Measurements from ENCODE around the genes MORF4L2, ZCCHC18, RNF128, MID2 and PSMD10.

DNA sequence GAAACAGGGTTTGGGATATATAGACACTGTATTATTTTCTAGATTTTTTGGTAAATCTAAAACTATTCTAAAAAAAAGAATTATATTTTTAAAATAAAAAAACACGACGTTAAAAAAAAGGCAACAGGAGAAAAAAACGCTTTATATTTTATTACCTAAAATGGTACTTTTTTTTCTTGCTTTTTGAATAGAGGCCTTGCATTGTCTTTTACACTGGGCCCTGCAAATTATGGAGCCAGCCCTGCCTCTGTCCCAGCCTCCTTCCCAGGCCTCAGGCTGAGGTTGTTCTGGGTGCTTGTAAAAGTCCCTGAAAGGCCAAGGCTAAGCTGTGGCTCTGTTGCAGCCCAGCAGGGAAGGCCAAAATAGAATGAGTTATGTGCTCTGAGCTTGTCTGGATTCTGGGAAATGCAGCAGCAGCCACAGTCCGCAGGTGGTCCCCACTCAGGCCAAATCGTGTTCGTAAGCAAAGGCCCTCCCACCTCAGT is 4.8 kb upstream of the TCEAL1 start:
- RRBS = no CpG with 5 or more reads among the region's 6 CpGs

- RRBS = no CpG with 5 or more reads among the region's 36 CpGs
Measured at GRCh38 chrX:103686298-103687128, at the start of gene MORF4L2. TSS of gene MORF4L2 (minus strand) at chrX:103686699.

DNA sequence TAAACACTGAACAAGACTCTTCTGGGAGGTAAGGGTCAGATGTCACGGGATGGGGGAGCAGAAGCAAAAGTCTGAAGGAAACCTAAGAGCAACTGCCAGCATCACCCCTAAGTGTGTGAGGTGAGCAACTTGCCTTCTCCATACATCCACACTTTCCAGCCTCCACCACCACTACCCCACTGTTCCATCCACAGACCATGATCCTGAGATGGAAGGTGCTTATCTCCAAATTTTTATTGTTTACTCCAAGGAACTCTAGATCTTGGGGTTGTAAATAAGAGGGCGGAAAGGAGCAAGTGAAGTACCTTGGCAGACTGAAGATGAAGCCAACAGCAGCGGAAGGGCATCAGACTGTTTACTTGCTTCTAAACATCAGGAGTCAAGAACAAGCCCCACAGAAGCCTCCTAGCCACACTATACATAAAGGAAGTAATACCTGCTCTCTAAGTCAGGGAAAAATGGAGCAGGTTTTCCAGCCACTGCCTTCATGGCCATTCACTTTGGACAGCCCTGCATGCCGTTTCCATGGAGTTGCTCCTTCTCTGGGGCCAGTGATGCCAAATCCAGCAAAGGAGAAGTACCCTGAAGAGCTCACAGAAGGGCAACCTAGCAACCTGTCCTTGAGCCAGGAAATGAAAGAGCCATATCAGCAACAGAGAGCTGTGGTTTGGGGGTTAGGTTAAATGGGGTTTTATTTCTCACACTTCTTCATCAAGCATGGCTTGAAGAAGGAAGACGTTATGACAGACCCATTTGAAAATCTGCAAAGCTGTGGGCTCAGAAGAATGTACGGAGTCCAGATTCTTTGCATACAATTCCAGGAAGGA is 1.9 kb upstream of the ZCCHC18 start:
- RRBS = no CpG with 5 or more reads among the region's 6 CpGs

- RRBS = 2% methylated on average over 29 of the region's 83 CpGs
Measured at GRCh38 chrX:104112127-104113117, at the start of gene ZCCHC18. TSS of gene ZCCHC18 (plus strand) at chrX:104112523.

- RRBS = 66% methylated on average over 4 of the region's 48 CpGs
Measured at GRCh38 chrX:106726355-106726966, at the start of gene RNF128. TSS of gene RNF128 (plus strand) at chrX:106726701.

GRCh38 chrX:106780556-106781051 is 21.9 kb upstream of the TBC1D8B start:
- RRBS = no CpG with 5 or more reads among the region's 2 CpGs

DNA sequence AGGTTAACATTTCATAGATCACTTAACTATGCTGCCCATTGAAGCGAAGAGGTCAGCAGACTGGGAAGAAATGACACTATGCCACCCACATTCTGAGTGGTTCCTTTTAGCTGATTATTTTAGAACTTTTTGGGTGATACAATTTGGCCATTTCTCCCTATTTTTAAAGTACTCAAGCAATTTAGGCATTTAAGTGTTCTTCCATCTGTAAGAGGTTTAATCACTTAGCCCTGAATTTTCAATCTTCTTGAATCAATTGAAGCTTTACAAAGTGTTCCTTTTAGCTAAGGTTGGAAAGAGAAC is 82.4 kb downstream of the DNAAF6 start:
- RRBS = no CpG with 5 or more reads among the region's 1 CpG

DNA sequence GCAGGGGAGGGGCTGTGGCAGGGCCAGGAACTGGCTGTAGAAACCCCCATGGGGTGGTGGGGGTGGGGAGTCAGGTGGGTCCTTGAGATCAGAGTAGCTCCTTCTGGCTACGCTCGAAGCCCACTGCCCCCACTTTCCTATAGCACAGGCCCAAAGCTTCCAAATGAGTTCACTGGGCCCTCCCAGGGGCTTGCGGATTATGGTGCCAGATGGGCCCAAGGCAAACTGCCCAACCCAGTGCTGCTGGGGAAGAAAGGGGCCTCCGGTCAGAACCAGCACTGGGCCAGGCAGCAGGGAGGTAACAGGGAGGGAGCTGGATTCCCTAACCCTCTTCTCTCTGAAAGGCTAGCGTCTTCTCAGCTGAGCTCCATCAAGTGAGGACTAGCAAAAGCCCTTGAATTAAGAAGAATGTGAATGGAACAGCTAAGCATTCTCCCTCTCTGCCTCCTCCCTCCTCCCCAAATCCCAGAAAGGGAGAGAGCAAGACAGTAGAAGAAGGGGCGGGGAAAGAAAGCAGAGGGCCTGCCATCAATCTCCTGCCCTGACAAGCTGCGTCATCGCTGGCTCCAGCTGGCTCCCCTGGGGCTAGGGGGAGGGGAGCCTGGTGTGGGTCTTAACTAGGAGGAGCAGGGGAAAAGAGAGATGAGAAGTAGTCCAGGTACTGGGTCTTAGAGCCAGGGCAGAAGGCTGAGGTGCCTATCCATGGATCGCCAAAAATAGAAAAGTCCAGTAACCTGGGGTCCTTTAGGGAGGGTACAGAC is 34.7 kb downstream of the FRMPD3 start:
- RRBS = no CpG with 5 or more reads among the region's 9 CpGs

DNA sequence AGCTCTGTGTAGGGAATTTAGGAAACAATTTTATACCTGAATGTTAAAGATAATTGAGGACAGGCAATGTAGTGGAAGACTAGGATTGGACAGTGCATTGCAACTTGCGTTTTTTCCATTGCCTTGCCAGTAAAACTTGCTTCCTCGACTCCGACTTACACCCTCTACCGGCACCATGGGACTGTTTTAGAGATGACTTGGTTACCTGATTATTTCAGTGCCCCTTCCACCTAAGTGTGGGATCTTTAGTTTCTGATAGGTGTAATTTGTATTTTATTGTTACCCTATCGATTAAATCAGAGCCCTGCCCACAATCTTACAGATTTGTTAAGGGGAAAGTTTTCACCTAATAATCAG is 1.2 kb downstream of the PRPS1 start:
- RRBS = no CpG with 5 or more reads among the region's 5 CpGs

DNA sequence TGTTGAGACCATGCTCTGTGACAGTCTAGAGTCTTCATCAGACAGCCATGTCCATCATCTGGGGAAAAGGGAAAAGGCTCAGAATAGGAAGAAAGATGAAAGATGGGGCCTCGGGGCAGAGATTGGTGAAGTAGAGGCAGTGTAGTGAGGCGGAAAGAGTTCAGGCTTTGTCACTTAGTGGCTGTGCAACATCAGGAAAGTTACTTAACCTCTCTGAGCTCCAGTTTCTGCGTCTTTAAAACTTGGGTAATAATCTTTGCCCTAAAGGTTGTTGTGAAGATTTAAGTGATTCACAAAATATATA is 46.8 kb downstream of the PRPS1 start:
- RRBS = no CpG with 5 or more reads among the region's 3 CpGs

- RRBS = no CpG with 5 or more reads among the region's 9 CpGs
Measured at GRCh38 chrX:107677795-107678472, 49.6 kb downstream of the PRPS1 start.

DNA sequence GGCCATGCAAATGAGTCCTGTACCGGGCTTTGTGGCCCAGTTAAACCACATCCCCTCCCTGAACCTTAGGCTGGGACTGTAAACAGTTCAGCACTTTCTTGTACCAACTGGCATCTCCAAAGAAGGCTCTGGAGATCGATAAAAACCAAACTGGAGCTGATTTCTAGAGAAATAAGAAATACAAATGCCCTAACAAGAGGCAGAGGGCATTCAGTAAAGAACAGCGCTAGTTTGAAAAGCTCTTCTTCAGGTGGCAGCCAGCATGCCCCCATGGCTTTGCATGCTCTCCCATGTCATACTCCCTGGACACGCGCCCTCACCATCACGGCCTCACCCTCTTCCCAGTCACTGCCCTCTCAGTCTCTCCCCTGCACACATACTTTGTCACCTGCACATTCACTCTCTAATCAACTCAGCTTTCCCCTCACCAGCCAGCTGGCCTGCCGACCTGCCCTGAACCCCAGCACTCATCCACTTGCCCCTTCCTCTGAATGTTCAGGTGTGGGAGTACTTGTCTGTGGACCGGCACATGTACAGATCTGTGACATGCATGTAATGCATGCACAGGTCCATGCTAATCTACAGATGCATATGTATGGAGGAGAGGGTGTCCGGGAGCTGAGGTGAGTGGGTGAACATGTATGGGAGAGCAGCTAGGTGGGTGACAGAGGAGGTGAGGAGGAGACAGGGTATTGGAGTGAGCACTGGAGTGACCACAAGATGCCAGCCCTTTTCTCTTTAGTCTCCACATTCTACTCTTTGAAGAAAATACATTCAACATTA is 58.3 kb downstream of the TSC22D3 start:
- RRBS = 100% methylated on average over 1 of the region's 9 CpGs

DNA sequence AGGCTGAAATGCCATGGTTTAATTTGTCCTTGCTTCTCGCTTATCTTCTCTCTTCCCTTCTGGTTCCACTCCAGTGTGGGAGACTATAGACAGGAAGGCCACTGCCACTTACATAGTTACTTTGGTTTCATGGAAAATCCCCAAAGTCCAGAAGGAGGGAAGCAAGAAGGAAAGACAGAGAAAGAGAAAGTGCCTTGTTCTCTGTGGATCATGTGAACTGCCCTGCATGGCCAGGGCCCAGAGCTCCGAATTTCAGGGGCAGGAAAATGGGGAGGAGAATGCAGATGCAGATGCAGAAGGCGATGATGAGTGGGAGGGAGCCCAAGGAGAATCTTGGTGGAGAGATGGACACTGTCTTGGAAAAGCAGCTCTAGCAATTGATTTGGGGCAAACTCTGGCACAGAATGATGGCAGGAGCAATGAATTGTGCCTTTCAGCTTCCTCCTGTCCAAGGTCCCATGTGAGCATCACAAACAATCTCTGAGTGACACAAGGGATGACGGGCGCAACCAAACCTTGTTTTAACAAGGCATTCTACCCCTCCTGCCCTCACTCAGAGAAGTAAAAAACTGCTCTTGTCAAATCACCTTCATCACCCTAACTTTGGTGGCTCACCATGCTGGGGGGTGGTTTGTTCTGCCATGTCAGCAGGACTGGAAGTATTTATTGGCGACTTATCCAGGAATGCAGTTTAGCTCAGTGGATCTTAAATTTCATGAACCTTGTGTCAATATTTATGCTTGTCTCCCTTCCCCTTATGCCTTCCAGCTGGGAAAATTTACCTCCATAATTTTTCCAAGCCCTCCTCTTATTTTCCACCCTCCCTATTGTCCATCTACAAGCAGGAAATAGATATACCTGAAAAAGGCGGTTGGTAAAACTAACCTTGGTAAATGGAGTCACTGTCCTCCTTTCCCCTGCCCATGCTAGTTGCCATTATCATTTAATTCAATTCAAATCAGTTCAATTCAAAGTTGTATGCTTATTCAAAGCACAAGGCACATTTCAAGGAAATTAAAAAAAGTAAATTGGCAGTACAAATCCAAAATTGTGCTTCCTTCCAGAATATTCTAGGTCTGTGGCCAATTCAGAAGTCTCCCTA is 53.3 kb downstream of the TSC22D3 start:
- RRBS = no CpG with 5 or more reads among the region's 7 CpGs

- RRBS = no CpG with 5 or more reads among the region's 11 CpGs
Measured at GRCh38 chrX:107730364-107731691, 44.8 kb downstream of the TSC22D3 start.

DNA sequence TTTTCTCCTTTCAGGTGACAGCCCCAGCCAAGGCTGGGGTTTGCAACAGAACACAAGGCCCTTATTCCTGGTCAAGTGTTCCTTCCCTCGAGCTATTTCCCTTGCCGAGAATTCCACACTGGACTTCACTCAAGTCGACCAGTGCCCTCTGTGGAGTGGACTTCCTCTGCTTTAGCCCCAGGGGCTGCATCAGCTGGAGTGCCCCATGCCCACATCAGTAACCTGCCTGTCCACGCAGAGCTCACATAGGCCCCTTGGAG is 19.0 kb downstream of the TSC22D3 start:
- RRBS = no CpG with 5 or more reads among the region's 4 CpGs

DNA sequence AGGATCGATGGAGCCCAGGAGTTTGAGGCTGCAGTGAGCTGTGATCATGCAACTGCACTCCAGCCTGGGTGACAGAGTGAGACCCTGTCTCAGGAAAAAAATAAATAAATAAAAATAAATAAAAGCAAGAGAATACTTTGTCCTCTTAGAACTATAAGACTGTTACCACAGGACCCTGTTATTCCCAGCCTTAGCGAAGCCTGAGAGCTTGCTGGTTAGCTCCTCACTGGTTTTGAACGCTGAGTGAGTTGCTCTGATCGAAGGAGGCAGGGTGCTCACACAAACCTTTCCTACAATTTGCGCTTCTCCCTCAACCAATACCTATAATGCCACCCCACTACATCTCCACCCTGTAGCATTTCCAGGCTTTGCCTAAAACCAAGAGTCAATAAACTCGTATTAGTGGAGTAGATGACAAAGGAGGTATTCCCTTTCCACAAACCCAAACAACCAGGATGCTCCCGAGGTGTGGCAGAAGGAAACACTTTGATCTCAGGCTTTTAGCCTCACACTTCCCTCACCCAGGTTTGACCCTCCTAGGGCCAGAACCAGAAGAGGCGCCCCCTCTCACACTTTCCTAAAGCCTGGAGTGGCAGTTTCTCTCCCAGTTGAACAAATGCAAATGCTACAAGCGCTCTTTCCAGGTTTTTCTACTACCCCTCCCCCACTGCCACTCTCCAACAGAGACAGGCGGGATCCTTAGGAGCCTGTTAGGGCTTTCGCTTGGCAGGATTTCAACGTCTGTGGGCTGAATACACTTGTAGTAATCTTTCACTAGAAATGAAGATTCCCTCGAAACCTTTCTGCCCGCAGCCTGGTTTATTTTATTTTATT is 2.6 kb downstream of the TSC22D3 start:
- RRBS = no CpG with 5 or more reads among the region's 14 CpGs

DNA sequence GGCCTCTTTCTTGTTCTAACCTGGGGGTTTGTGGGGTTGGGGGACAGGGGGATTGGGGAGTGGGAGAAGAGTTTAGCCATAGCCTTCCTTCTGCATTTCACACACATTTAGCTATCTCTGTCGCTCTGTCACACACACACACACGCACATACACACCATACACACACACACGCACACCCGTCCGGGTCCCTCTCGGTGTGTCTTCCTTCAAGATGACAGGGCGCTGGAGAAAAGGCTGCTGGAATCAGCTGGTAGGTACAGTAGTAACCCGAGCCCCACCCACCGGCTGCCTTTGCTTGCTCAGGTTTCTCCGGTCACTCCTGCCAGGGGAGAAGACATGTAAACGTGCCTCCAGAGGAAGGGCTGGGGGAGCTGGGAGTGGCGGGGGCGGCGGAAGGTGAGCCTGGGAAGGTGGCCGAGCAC is at the start of gene MID2:
MID2 (plus strand) TSS at position 317 of the 423 bp plus-strand sequence.
- RRBS = 15% methylated on average over 4 of the region's 15 CpGs

GRCh38 chrX:108090863-108091937 is at the start of gene PSMD10:
TSS of gene PSMD10 (minus strand) at chrX:108091542.
- RRBS = 2% methylated on average over 15 of the region's 69 CpGs

GRCh38 chrX:108091938-108092419 is 401 bp downstream of the ATG4A start:
- RRBS = 3% methylated on average over 4 of the region's 12 CpGs

DNA sequence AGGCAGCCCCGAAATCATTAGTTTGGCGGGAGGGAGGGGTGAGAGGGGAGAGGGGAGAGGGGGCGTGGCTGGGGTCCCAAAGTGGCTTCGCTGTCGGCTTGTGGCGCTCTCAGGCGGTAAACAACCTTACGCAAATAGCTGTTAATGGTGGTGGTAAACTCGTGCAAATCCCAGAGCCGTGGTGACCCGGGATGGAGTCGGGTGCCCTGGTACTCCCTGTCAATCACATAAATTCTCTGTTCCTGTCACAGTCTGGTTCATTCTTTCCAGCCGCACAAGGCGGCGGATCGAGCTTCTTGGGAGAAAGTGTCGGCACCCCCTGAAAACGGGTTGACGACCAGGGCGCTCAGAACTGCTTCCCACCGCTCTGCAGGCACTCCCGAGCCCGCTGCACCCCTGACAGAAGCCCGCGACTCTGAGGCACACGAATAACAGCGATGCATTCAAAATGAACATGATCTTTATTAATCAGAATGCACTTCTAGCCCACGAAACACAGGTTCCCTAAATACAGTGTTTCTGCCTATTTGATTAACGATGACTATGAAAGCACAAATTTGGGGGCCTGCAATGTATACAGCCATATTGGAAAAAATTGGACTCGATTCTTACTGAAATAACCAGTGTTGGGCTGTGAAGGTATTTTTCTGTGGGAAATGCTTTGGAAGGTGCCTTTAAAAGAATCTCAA is 795 bp upstream of the IRS4 start:
- RRBS = no CpG with 5 or more reads among the region's 30 CpGs